PFSK-1 (cell line): Measurements from ENCODE around the genes YBEY and DIP2A.

- RRBS: no CpG with 5 or more reads among the region's 6 CpGs
These were observed 47.5 kb downstream of the COL6A1 start for GRCh38 chr21:46028987-46029644.

DNA sequence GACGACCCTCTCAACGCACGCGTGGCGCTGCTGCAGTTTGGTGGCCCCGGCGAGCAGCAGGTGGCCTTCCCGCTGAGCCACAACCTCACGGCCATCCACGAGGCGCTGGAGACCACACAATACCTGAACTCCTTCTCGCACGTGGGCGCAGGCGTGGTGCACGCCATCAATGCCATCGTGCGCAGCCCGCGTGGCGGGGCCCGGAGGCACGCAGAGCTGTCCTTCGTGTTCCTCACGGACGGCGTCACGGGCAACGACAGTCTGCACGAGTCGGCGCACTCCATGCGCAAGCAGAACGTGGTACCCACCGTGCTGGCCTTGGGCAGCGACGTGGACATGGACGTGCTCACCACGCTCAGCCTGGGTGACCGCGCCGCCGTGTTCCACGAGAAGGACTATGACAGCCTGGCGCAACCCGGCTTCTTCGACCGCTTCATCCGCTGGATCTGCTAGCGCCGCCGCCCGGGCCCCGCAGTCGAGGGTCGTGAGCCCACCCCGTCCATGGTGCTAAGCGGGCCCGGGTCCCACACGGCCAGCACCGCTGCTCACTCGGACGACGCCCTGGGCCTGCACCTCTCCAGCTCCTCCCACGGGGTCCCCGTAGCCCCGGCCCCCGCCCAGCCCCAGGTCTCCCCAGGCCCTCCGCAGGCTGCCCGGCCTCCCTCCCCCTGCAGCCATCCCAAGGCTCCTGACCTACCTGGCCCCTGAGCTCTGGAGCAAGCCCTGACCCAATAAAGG, 23.1 kb downstream of the FTCD start:
- RRBS: 95% methylated on average over 29 of the region's 70 CpGs

DNA sequence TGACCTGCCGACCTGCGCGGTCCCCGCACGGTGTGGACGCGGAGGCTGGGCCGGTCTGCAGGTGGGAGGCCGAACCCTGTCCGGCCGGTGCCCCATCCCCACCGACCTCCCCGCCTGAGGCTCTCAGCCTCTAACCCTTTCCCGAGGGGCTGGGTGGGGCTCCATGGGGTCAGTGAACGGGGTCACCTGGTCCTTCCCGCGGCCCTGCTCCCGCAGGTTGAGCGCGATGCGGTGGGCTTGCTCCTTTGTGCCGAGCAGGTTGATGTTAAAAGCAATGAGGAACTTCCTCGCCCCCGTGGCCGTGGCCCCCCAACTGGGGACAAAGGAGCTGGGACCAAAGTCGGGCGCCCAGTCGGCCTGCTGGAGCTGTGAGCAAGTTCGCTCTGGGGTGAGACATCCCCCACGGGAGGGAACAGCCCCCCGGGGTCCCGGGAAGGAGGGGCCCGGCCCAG, 4.0 kb downstream of the FTCD start:
- RRBS: 84% methylated on average over 1 of the region's 33 CpGs

DNA sequence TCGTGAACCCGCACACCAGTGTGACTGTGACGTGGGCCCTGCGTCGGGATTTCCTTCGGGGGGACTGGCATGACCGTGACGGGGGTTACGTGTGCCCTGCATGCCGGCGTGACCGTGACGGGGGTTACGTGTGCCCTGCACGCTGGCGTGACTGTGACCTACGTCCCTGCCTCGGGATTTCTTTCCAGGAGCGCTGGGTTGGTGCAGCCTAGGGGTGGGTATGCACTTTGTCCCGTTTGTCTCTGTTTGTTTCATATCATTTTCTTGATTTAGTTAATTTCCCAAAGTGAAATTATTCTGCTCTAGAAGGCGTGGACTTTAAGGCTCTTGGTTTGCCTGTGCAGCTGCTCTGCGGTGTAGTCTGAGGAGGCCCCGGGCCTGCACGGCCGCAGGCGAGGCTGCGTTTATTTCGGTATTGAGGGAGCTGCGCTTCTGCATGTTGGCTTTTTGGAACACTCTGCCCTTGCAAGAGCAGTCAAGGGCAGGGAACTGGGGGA, 3.0 kb downstream of the FTCD start:
- RRBS: no CpG with 5 or more reads among the region's 29 CpGs

GRCh38 chr21:46264996-46265468, 20.4 kb downstream of the MCM3AP start:
- RRBS: no CpG with 5 or more reads among the region's 17 CpGs

- RRBS: 2% methylated on average over 15 of the region's 70 CpGs
These were observed at the start of gene YBEY for GRCh38 chr21:46286134-46286802. Gene YBEY (plus strand): TSS chr21:46286342.

DNA sequence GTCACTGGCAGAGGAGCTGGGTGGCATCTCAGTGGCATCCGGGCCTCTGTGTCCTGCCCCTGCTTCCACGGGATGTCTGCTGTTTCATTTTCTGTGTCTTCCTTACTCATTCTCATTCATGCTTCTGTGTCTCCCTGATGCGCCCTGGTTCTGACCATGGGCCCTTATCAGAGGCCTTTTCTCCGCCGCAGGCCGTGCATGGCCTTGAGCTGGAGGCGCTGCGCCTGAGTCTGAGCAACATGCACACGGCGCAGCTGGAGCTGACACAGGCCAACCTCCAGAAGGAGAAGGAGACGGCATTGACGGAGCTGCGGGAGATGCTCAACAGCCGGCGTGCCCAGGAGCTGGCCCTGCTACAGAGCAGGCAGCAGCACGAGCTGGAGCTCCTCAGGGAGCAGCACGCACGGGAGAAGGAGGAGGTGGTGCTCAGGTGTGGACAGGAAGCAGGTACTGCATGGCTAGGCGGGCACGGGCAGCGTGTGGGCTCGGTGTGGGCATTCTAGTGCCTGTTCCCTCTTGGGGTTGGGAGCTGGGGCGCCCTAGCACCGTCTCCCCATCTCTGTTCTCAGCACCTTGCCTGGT, 22.7 kb downstream of the PCNT start:
- RRBS: no CpG with 5 or more reads among the region's 24 CpGs

- RRBS: no CpG with 5 or more reads among the region's 8 CpGs
These were observed 66.6 kb downstream of the PCNT start for GRCh38 chr21:46390563-46390883.

GRCh38 chr21:46458768-46459259, at the start of gene DIP2A:
Gene DIP2A (plus strand): TSS chr21:46458891.
- RRBS: under 1% methylated on average over 18 of the region's 68 CpGs

- RRBS: no CpG with 5 or more reads among the region's 7 CpGs
These were observed 1.4 kb downstream of the PRMT2 start for GRCh38 chr21:46636730-46637486.